M059J (cell line): ENCODE data around the genes SYT15, ARHGAP22 and OGDHL.

DNA sequence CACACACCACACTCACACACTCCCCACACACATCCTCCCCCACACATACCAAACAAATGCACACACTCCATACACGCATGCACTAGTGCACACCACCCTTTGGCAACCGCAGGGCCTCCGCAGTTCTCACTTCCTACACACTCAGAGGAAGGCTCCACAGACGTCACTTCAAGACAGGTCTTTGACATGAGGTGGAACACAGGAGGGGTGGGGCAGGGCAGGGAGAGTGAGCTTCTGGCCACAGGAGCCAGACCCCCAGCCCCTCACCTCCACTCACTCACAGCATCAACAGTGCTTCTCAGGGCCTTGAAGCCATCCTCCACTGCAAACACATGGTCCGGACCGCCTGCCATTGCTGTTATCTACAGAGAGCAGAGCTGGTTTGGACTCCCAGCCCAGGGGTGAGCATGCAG, 18.3 kb upstream of the ANTXRL start:
- RAMPAGE, long total RNA, result no peak

- RAMPAGE, long total RNA, result no peak
These were observed at the start of gene SYT15 for GRCh38 chr10:46578900-46579219. Gene SYT15, plus strand, starts transcription at chr10:46579128.

GRCh38 chr10:46756855-46757324, 154.3 kb upstream of the PTPN20 start:
- RAMPAGE, long total RNA, result no peak

GRCh38 chr10:46993095-46993294, 81.8 kb downstream of the PTPN20 start:
- RAMPAGE, long total RNA, result no peak

- RAMPAGE, long total RNA, result no peak
These were observed 76.2 kb upstream of the AGAP9 start for GRCh38 chr10:47599583-47600083.

DNA sequence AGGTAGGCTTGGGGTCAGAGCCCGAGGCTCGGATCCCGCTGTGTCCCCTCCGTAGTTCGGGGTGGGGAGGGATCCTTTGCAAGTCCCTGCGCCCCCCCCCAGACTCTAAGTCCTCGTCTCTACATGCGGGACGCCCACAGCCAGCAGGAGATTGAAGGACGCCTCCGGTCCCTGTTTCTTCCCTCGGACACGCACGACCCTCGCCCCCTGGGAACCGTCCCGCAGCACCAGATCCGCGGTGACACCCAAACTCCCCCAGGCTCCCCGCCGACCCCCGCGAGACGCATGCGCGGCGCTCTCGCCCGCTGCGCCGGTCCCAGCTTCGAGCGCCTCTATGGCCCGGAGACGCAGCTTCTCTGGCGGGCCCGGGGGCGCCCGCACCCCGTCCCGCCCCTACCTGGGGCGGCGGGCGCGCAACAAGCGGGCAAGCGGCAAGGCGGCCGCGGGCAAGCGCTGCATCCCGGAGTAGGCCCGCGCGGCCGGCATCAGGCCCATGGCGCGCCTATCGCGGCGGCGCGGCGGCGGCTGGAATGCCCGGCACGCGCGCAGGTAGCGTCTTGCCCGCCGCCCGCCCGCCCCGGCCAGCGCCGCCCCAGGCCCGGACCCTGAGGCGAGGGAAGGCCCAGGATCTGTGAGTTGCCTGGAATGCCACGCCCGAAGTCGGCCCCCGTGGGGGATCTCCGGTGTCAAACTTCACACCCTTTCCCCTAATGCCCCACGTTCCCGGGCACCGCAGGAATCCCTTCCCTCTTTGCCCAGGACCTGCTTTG, 138.5 kb downstream of the ARHGAP22 start:
- RAMPAGE, long total RNA, result no peak

DNA sequence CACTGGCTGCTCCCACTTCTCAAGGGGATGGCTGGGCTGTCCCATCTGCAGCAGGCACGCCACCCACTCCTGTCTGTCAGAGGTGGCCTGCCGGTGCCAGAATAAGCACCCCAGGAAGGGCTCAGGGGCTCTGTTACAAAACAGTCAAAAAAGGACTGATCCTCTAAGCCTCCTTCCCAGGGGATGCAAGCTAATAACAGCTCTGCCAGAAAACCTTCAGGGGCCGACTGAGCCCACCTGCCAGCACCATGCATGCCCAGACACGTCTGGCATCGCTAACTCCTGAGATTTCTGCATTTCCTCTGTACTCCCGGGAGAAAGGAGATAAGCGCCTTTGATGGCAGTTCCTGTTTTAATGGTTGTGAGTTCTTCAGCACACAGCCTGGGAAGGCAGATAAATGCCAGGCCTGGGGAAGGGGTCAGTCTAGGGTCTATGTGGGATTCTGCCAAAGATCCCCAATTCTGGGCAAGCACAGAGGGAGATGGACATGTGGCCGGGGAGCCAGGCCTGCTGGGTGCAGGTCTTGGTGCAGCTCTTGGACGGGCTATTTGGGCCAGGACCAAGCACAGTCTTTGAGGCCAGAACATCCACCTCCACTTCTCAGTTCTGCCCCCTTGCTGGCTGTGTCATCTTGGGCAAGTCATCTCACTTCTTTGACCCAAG, 128.4 kb downstream of the ARHGAP22 start:
- RAMPAGE, long total RNA, result no peak

- RAMPAGE, long total RNA, result no peak
These were observed at the start of gene ARHGAP22 for GRCh38 chr10:48604512-48605685. Gene ARHGAP22, minus strand, starts transcription at chr10:48605073.

DNA sequence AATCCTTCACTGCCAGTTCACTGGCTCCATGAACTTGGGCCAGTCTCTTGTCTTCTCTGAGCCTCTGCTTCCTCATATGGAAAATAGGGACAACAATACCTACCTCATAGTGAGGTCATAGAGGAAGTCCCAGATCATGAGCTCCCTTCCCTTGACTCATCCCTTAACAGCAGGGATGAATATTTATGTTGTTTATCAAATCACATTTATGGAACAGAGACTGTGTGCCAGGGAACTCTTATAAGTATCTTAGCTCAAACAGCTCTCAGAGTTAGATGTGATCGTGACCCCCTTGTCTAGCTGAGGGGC, 20.2 kb upstream of the ARHGAP22 start:
- RAMPAGE, long total RNA, result no peak

GRCh38 chr10:48671395-48671861, 13.2 kb upstream of the WDFY4 start:
- RAMPAGE, long total RNA, result no peak

GRCh38 chr10:48672757-48673270, 11.9 kb upstream of the WDFY4 start:
- RAMPAGE, long total RNA, result no peak

DNA sequence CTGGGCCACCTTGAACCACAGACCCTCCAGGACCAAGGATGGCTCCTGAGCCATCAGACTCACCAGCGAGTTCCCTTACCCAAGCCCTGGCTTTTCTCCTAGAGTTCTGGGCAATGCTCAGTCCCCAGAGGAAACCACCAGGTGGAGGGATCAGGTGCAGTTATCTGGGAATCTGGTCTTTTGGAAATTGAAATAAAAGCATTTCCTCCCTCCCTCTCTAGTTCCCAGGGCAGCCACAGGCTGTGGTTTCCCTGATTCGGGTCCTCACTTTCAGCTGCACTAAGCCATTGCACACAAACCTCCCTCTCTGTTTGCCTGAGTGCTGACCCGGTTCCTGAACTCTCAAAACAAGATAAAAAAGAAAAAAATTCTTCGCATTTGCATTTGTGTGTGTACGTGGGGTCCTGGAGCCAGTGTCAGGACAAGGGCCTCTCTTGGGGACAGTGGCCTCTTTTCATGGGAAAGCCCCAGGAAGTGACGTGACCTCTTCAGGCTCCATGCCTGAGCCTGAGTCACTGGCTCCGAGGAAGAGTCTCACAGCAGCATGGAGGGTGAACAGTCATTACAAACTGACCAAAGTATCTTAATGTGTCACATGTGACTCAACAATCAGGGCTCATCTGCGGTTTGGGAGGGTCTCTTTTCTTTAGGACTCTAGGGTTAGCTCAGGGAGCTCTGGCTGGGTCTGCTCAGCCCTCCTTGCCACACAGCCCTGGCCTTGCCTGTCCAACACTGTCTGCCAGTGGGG, 10.9 kb downstream of the TMEM273 start:
- RAMPAGE, long total RNA, result no peak

GRCh38 chr10:49278271-49278977, 20.5 kb upstream of the C10orf71 start:
- RAMPAGE, long total RNA, result no peak

DNA sequence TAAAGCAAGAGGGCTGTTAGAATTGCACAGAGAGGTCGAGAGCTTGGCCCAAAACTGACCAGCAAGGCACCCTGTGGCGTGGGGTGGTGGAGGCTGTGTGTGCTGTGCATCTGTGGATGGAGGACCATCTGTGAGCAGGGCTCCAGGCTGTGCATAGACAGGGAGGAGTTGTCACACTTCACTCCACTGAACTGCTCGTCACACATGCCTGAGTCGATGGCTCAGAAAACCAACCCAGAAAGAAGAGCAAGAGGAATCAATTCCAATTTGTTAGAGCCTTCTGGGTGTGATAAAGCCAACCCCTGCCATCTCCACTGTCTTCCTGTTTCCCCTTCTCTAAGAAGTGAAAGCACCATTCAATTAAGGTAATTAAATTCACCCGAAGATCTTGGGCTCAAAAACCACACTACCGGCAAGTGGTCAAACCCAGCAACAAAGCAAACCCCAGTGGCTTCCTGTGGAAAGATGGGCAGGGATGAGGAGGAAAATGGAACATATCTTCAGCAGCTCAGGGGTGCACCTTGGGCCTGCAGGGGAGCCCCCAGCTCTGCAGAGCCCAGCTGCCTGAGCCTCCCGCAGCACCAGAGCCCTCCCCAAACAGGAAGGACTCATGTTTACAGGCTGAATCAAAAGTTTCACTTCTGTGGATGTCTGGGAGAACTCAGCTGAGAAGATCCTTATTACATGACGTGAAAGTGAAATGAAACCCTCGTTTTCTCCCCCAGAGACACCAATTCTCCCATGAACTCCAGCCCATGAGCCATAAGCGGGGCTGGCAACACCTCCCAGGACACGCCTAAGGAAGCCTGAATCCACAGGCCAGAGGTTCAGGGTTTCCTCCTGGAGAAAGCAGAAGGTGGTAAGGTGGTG, 10.9 kb downstream of the C10orf71 start:
- RAMPAGE, long total RNA, result no peak

- RAMPAGE, long total RNA, result no peak
These were observed 24.1 kb downstream of the C10orf71 start for GRCh38 chr10:49323038-49323401.

GRCh38 chr10:49703118-49703359, 23.6 kb downstream of the C10orf53 start:
- RAMPAGE, long total RNA, result no peak

DNA sequence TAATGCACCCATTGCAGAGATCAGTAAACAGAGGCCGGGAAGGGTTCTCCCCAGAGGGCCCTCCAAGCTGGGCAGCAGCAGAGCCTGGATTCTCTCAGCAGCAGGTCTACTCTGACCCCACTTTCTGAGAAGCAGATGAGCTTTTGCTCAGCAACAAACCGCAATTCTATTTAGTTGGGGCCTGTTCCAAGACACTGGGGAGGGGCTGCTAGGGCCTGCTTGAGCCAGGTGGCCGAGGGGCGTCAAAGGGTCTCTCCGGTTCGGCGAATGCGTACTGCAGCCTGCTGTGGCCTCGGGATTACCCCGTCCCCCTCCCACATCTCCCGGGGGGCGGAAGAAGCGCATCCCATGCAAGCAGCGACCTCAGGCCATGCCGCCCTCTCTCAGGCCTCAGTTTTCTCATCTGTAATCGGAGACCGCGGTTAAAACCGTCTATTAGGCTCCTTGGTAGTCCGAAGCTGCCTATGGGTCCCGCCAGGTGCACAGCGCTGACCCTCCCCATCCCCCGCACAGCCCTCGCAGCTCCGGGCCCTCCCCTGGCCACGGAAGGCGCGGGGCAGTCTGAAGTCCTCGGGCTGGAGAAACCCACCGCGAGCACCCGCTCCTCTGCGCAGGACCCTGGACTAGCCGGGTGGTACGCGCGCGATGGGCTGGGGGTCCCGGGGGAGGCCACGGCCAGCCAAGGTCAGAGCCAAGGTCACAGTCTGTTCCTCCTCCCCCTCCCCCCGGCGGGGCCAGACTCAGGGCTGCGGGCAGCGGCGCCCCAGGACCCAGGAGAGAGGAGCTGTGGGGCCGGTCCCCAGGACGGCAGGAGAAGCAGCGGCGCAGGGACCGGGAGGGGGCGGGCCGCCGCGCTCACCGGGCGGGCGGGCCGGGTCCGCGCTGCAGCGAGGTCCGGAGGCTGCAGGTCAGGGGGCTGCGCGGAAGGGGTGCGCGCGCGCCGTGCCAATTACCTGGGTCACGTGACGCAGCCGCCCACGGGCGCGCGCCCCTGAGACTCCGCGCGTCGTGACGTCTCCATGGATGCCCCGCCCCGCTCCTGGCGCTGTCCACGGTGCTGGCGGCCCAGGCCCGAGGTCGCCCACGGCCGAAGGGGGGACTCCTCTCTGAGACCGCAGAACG, at the start of gene OGDHL:
OGDHL (minus strand) TSS at position 944 of the 1,122 bp plus-strand sequence.
- RAMPAGE, long total RNA, result no peak

DNA sequence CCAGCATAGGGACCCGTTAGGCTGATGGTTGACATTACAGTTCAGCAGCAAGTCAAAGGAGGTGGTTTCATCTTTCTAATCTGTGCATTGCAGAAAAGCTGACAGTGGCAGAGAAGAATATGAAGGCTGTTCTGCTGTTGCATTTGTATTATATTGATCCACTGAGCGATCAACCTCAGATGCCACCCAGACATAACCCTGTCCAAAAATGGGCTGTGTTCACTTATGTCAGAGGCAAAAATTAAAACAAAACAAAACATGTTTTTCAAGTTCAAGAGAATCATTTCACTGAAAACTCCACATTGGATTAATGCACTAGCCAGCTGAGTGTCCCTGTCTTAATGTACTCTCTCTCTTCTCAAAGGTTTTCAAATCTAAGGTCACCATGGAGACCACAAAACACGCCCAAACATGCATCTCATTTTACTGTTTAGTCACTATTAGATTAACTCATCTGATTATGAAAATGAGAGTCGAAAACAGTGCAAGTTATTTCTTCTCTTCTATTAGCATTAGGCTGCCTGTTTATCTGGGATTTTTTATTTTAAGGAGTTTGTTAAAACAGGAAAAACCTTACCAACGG, 70.7 kb upstream of the ASAH2 start:
- RAMPAGE, long total RNA, result no peak

- RAMPAGE, long total RNA, result no peak
These were observed 74.9 kb upstream of the ASAH2 start for GRCh38 chr10:50326083-50326827.

- RAMPAGE, long total RNA, result no peak
These were observed 143.4 kb upstream of the ASAH2 start for GRCh38 chr10:50394533-50395240.